Osteoblast (primary cell): ENCODE measurements around the genes GAS1 and SHC3.

GRCh38 chr9:85804929-85805452 lies 63.2 kb upstream of the AGTPBP1 start:
- CAGE, long polyA plus RNA, result no peak
- RRBS, result under 1% methylated on average over 11 of the region's 57 CpGs

DNA sequence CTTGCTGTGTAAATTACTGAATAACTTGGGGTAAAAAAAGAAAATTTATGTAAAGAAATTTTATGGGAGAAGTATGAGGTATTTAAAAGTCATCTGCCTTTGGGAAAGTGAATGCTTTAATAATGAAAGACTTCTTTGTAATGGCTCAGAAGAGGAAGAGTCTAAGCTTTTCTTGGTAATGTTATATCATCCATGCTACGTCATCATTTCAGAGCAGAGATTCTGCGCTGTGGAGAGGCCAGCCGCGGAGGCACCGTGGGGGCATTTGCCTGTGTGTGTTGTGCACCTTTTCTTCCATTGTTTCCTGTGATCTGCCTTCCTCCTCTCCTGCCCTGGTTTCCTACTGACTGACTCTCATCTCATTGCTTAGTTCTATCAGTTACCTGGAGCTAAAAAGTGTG lies 78.2 kb downstream of the GOLM1 start:
- CAGE, long polyA plus RNA, result no peak
- RRBS, result no CpG with 5 or more reads among the region's 5 CpGs

GRCh38 chr9:86442323-86442849 lies 88.2 kb upstream of the TUT7 start:
- CAGE, long polyA plus RNA, result no peak
- RRBS, result no CpG with 5 or more reads among the region's 3 CpGs

GRCh38 chr9:86584416-86584697 lies 230.1 kb upstream of the TUT7 start:
- CAGE, long polyA plus RNA, result no peak
- RRBS, result no CpG with 5 or more reads among the region's 3 CpGs

- CAGE, long polyA plus RNA, result no peak
- RRBS, result no CpG with 5 or more reads among the region's 5 CpGs
These were observed 53.5 kb downstream of the GAS1 start for GRCh38 chr9:86893718-86894236.

DNA sequence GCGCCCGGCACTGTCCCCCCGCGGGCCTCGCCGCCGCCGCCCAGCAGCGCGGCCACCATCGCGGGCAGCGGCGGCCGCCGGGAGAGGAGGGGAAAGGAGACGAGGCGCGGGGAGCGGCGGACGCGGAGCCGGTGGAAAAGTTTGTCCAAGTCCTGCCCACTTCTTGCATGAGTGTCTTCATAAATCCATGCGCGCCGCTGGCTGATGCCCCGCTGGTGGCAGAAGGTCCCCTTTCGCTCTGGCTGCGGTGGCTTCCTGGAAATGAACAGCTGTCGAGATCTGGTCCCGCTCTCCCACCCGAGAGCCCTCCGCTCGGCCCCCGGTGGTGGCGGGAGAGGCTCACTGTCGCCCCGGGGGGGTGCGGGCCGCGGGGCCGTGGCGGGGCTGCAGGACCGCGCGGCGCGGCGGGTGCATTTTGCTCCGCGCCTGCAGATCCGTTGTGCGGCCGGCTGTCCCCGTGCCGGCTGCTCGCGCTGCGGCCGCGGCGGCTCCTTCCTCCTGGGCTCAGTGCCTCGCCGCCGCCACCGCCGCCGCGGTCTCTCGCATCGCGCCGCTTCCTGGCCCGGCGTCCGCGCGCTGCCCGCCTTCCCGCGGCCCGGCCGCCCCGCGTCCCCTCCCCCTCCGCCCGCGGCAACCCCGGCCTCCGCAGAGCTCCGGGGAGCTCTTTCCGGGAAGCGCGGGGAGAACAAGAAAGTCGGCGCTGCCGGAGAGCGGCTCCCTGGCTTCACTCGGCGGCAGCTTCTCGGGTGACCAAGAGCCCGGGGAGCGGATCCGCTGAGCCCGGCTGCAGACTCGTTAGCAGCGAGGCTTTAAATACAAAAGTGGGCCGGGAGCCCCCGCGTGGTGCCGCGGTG lies at the start of gene GAS1:
Gene GAS1, minus strand, starts transcription at position 786 of the 854 bp plus-strand sequence.
- CAGE, long polyA plus RNA, result no peak
- RRBS, result 1% methylated on average over 75 of the region's 113 CpGs

GRCh38 chr9:87122945-87123490 lies 175.7 kb upstream of the GAS1 start:
- CAGE, long polyA plus RNA, result no peak
- RRBS, result no CpG with 5 or more reads among the region's 4 CpGs

DNA sequence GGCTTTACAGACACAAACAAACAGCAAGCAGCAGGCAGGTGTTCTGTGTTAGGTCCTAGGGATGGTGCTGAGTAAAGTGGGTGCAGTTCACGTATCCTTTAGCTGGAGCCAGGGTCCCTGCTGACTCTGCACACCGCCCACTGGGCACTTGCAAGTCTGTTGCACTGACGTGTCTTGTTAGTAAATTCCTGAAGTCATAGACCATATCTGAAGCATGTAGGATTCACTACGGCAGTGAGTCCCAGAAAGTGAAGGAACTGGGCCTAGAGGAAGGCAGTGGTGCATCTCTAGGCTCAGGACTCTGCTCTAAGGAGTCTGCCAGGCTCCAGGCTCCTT lies 96.6 kb downstream of the DAPK1 start:
- CAGE, long polyA plus RNA, result no peak
- RRBS, result no CpG with 5 or more reads among the region's 4 CpGs

GRCh38 chr9:87631911-87633182 lies 93.6 kb upstream of the CTSL start:
- CAGE, long polyA plus RNA, result no peak
- RRBS, result no CpG with 5 or more reads among the region's 3 CpGs

GRCh38 chr9:88531702-88532745 lies 3.0 kb upstream of the NXNL2 start:
- CAGE, long polyA plus RNA, result no peak
- RRBS, result no CpG with 5 or more reads among the region's 33 CpGs

DNA sequence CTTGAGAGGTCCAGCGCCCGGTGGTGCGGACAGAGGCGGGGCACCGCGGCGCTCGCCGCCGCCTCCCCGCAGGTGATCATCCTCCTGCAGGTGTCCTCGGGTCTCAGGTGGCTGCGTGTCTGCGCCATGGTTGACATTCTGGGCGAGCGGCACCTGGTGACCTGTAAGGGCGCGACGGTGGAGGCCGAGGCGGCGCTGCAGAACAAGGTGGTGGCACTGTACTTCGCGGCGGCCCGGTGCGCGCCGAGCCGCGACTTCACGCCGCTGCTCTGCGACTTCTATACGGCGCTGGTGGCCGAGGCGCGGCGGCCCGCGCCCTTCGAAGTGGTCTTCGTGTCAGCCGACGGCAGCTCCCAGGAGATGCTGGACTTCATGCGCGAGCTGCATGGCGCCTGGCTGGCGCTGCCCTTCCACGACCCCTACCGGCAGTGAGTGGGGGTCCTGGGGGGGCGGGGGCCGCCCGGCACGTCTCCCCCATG lies 370 bp downstream of the NXNL2 start:
- CAGE, long polyA plus RNA, result no peak
- RRBS, result 3% methylated on average over 5 of the region's 56 CpGs

GRCh38 chr9:88705975-88706463 lies 171.0 kb downstream of the NXNL2 start:
- CAGE, long polyA plus RNA, result no peak
- RRBS, result no CpG with 5 or more reads among the region's 16 CpGs

DNA sequence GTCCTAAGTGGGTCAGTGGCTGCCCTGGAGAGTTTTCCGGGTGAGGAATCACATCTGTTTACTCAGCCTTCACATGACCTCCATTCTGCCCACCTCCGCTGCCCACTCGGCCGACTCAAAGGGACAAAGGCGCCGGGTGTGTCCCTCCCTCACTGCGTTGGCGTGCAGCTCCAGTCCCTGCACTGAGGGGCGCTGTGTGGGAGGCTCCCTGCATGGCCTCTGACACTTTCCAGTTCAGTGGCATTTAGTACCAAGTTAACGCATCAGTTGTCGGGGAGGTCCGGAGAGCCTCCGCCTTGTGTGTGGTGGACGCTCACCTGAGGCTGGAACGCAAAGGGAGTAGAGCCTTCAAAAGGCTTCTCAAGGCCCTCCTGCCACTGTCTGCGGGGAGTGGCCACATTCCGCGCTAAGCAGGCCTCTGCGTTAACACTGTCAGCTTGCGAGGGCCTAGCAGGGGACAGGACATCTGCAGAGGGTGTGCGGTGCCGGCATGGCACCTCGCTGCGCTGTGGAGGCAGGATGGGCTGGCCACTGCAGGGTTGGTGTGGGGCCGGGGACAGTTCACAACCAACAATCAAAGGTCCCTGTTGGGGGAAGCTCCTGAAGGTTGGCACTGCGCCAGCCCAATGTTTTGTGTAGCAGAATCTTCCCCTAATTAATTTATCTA lies 171.6 kb downstream of the NXNL2 start:
- CAGE, long polyA plus RNA, result no peak
- RRBS, result 73% methylated on average over 9 of the region's 26 CpGs

DNA sequence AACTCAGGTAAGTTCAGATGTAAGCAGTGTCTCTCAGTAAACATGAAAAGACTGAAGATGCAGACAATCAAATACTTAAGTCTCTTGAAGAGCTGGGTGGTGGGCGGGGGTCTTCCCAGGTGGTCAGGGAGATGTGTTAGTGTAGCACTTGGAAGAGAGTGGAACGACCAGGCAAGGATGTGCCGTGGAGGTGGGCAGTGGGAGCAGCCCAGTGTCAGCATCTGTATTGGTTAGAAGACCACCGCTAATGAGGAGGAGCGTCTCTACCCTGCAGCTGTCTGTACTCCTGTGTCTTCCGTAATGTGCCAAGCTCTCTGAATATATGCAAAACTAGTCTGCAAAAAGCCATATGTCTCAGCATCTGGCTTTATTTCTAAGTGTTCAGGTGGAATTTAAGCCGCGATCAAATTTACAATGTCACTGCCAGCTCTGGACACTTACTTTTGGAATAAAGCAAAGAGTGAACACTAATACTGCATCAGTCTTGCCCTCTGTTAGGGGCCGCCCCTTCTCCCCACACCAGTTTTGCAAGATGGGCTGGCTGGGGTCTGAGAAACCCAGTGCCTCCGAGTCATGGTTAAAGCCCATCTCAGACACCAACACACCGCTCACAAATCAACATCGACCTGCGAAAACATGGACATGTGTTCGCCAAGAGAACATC lies 4.5 kb downstream of the S1PR3 start:
- CAGE, long polyA plus RNA, result no peak
- RRBS, result no CpG with 5 or more reads among the region's 14 CpGs

- CAGE, long polyA plus RNA, result no peak
- RRBS, result no CpG with 5 or more reads among the region's 4 CpGs
These were observed 2.6 kb downstream of the SHC3 start for GRCh38 chr9:89176066-89176329.

- CAGE, long polyA plus RNA, result no peak
- RRBS, result 3% methylated on average over 17 of the region's 56 CpGs
These were observed at the start of gene SHC3 for GRCh38 chr9:89178249-89178915. SHC3 (minus strand) TSS chr9:89178818.

GRCh38 chr9:89178916-89179558 lies 419 bp upstream of the SHC3 start:
- CAGE, long polyA plus RNA, result no peak
- RRBS, result no CpG with 5 or more reads among the region's 9 CpGs

DNA sequence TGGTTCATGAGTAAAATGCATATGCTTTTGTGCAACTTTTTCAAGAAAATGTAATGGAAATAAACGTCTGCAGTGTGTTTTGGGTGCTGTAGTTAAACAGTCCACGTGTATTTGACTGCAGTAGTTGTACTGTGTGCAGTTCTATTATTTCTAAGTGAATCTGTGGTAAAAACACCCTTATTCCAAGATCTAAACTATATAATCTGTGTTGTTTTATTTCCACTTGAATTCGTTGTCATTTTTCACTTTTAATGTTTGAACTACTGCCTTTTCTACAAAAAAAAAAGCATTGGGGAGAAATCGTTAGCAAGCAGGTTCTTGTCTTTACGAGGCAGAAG lies 863 bp downstream of the SECISBP2 start:
- CAGE, long polyA plus RNA, result no peak
- RRBS, result no CpG with 5 or more reads among the region's 5 CpGs

DNA sequence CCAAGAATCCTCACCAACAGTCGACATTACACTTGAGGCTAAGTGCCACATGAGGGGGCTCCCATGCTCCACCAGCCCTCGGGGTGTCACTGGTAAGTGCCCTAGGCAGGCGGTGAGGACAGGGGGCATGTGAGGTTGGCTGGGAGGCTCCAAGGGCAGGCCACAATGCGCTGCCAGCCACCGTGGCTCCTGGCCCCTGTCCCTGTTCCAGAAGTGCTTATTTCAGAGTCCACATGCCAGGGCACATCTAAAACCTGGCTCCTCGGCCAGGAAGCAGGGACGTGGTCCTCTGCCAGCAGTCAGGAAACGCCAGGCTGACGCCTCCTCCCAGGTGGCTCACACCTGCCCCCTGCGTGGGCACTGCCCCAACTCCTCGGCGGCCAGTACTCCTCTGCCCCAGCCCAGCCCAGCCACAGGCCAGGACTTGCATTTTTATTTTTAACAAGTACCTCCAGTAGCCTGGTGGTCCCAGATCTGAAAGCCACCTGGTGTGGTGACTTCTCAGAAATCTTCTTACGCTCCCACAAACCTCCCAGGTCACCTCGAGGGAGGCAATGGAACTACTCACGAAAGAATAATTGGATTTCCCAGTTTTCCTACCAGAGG lies 68.5 kb downstream of the SECISBP2 start:
- CAGE, long polyA plus RNA, result no peak
- RRBS, result no CpG with 5 or more reads among the region's 15 CpGs

GRCh38 chr9:89432181-89432699 lies 65.7 kb downstream of the SEMA4D start:
- CAGE, long polyA plus RNA, result no peak
- RRBS, result no CpG with 5 or more reads among the region's 5 CpGs